REH cell (cell line): ENCODE measurements around the genes PRR22, DUS3L and RANBP3.

DNA sequence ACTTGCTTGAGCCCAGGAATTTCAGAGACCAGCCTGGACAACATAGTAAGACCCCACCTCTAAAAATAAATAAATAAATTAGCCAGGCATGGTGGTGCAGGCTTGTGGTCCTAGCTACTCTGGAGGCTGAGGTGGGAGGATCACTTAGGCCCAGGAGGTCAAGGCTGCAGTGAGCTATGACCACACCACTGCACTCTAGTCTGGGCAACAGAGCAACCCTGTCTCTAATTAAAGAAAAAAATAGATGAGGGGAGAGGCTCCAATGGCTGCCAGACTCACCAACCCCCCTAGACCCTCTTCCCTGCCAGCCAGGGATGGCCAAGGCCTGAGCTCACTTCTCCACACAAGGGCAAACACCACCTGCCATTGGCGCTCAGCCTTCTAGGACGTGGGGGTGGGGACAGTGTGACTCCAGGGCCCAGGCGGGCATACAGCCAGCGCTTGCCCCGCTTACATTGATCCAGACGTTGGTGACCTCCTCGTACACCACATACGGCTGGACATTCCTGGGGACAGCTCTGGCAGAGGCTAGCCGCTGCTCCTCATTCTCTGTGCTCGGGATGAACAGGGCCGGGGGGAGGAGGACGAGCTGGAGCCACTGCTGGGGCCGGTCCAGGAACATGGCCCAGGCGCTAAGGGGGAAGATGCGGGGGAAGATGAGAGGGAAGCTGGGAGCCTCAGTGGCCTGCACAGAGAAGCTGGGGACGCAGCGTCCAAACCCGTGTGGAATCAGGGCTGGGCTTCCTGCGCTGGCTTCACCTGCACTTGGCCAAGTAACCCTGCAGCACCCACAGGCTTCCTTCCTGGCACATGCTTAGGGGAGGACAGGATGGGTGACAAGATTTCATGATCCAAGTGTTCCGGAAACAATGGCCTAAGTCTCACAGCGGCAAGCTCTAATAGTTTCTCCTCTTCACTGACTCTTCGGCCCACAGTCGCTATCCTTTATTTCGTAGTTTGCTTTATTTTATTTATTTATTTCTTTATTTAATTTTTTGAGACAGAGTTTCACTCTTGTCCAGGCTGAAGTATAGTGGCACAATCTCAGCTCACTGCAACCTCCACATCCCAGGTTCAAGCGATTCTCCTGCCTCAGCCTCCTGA is 25.1 kb upstream of the MYDGF start:
- PRO-cap: no peak

- PRO-cap: no peak
Measured at GRCh38 chr19:4717375-4718200, 6.1 kb downstream of the DPP9 start.

DNA sequence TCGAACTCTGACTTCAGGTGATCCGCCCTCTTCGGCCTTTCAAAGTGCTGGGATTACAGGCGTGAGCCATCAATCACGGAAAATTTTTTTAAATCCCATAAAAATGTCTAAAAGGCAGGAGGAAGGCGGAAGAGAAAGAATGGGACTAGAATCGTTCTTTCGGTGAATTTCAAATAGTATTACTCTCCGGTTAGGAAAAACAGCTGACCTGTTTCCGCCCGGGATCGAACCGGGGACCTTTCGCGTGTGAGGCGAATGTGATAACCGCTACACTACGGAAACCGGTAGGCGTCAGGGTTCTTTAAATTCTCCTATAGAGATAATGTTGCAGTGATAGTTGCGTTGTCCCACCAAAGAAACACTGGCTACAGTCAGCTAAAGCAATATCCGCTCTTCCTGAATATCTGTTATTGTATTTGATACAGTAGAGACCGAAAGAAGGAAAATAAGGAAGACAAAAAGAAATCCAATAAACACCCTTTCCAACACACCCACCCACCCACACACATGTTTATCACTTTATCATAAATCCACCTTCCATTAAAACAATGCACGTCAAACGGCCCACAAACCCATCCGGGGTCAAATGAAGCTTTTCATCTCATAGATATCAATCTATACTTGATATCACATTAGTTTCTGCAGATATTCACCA is 911 bp upstream of the DPP9 start:
- PRO-cap: bidirectional peak, plus-strand start at position 345 of the sequence, minus-strand start at position 282 of the sequence

DNA sequence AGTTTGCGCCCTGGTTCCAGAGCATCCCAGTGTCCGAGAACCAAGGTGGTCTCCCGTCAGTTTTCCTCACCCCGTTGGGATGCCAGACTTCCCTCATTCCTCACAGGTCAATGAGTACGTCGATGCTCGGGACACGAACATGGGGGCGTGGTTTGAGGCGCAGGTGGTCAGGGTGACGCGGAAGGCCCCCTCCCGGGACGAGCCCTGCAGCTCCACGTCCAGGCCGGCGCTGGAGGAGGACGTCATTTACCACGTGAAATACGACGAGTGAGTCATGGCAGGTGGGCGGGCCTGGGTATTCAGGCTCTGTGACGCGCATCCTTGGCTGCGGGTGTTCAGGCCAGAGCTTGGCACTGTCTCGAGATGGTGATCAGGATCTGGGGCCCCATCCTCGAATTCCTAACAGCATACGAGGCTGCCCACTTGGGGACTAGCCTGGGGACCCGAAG is 21.3 kb downstream of the UHRF1 start:
- PRO-cap: no peak

DNA sequence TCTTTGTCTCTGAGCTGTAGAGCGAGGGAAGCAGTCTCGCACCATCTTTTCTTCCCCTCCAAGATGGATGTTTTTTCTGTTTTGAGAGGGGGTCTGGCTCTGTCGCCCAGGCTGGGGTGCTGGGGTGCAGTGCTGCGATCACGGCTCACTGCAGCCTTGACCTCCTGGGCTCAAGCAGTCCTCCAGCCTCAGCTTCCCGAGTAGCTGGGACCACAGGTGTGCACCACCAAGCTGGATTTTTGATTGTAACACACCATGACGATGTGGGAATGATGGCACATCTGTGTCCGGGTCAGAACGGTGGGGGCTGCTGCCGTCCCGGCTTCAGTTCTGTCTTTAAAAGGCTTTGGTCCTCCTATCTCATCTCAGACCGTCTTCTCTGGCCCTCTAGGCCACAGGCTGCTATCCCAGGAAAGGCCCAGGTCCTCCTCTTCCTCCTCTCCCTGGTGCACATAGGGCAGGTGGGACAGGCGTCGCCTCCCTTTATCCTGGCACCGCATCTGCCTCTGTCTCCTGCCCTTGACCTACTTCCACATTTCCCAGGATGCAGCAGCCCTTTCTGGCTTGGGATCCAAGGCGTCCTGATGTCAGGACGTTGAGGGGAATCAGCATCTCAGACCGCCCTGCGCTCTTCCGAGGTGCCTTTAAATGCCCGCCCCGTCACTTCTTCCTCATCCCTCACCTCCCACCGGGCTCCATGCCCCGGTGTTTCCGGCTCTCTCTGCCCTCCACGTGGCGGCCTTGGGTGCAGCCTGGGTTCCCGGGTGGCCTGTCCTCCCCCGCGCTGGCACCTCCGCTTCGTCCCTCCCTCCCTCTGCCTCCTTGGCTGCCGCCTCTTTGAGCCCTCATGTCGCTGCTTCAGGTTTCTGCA is 66.1 kb downstream of the KDM4B start:
- PRO-cap: no peak

- PRO-cap: no peak
Measured at GRCh38 chr19:5104054-5104663, 135.2 kb downstream of the KDM4B start.

GRCh38 chr19:5113261-5114034 is 144.5 kb downstream of the KDM4B start:
- PRO-cap: no peak

DNA sequence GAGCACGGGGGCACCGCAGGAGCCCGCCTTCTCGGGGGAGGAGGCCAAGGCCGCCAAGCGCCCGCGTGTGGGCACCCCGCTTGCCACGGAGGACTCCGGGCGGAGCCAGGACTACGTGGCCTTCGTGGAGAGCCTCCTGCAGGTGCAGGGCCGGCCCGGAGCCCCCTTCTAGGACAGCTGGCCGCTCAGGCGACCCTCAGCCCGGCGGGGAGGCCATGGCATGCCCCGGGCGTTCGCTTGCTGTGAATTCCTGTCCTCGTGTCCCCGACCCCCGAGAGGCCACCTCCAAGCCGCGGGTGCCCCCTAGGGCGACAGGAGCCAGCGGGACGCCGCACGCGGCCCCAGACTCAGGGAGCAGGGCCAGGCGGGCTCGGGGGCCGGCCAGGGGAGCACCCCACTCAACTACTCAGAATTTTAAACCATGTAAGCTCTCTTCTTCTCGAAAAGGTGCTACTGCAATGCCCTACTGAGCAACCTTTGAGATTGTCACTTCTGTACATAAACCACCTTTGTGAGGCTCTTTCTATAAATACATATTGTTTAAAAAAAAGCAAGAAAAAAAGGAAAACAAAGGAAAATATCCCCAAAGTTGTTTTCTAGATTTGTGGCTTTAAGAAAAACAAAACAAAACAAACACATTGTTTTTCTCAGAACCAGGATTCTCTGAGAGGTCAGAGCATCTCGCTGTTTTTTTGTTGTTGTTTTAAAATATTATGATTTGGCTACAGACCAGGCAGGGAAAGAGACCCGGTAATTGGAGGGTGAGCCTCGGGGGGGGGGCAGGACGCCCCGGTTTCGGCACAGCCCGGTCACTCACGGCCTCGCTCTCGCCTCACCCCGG is 182.6 kb downstream of the KDM4B start:
- PRO-cap: no peak

- PRO-cap: no peak
Measured at GRCh38 chr19:5274050-5274362, 66.6 kb downstream of the PTPRS start.

- PRO-cap: no peak
Measured at GRCh38 chr19:5298455-5298783, 42.2 kb downstream of the PTPRS start.

DNA sequence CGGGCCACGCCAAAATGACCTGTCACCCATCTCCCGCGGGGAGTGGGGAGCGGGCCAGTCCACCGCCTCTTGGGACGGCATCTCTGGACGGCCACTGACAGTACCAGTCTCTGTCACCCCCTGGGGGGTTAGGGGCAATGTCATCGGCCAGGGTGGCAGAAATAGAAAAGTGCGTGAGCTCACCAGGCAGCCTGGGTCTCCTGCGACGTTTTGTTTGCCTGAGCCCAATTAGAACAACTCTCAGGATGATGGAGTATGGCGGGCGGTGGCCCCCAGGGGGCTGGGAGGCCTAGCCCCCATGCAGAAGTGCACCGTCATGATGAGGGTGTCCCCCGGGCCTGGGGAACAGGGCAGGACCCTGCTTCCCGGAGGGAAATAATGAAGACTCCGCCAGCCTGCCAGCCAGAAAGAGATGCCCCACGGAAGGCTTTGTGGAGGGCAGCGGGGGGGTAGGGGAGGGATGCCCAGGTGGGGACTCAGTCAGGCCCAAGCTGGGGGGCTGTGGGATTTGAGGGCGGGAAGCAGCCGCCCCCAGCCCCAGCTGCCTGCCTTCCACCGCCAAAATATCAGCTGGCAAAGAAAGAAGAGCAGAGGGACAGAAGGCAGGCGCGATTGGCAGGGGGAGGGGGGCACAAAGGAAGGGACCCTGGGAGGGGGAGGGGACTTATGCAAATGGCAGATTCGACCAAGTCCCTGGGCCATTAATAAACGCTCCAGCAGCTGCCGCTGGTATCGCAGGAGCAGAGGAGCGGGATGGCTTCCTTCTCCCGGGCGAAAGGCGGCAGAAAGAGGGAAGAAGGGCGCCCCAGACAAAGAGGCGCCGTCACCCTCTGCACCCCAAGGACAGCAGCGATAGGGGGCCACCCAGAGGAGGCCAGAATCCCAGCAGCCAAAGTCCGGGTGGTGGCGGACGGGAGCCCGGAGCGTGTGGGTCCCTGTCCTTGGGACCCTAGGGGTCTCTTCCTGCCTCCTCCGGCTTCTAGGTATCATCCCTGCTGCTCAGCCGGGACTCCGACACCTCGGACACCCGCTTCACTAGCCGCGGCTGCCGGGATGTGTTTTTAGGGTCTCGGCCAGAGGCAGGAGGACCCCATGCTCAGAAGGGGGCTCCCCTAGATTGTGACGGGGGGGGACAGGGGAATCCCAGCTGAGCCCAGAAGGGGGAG is 2.2 kb downstream of the PTPRS start:
- PRO-cap: no peak

DNA sequence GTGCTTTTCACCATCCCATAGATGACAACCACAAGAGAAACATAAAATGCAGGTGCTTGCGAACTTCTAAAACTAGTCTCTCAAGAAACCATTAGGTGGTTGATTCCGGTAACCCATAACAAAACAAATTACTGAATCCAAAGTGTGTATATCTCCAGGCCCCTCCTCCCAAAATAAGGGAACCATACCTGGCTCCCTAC is 12.3 kb downstream of the SAFB2 start:
- PRO-cap: no peak

- PRO-cap: no peak
Measured at GRCh38 chr19:5703623-5704680, 13.9 kb downstream of the RPL36 start.

DNA sequence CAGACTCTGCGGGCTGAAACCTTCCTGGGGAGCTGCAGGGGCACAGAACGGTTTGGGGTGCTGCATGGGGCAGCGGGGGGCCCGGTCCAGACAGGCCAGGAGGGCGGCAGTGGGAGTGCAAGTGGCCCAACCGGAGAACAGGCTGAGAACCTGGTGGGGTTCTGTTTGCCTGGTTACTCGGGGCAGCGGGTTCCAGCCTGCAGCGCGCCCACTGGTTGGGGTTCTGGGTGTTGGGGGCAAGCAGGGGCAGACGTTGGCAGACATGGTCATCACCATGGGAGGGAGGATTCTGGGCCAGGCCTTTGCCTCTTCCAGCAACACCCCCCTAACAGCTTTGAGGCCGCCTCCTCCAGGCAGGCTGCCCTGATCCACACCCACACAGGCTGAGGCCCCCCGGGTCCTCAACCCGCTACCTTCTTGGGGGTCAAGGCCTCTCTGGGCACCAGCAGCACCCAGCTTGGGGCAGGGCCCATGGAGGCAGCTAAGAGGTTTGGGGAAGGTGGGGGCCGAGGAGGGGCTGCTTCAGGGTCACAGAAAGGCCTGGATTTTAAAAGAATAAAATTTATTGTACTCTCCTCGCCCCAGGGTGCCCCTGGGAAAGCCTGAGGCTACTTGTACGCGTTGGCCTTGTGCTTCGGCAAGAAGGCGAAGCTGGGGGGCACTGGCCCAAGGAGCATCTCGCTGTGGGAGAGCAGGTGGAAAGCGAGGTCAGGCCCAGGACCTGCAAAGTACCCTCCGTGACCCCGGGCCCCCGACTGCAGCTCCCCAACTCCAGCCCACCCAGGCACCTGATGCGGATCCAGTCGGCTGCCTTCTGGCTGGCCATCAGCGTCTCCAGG is at the start of gene PRR22:
Gene PRR22 (minus strand): TSS at position 152 of the 839 bp plus-strand sequence.
- PRO-cap: no peak

- PRO-cap: bidirectional peak, plus-strand start at chr19:5791343, minus-strand start at chr19:5791155
Measured at GRCh38 chr19:5791082-5791564, at the start of gene DUS3L. Gene DUS3L (minus strand): TSS chr19:5791163.

DNA sequence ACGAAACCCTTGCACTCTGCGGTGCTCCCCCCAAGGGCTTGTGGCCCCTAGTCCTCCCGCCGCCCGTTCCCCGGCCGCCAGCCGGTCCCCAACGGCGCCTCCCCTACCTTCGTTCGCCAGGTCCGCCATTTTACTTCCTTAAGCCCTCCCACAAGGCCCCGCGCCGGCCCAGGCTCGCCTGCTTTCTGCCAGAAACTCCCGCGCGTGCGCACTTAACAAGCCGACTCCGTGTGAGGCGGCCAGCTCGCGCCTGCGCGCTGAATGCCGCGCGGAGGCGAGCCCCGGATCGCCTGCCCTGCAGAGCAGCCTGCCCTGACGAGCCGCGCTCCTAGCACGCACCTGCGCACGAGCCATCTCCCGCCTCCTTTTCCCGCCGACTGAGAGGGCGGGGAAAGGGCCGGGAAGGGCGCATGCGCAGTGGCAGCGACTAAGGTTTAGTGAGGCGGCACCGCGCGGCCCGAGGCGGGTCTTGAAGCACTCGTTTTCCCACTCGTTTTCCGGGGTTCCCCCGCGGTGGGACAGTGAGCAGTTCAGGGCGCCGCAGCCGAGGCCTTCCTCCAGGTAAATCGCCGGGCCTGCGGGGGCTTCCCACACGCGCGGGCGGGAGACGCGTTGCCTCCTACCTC is at the start of gene RANBP3:
Gene RANBP3 (minus strand): TSS at position 187 of the 626 bp plus-strand sequence.
- PRO-cap: bidirectional peak, plus-strand start at position 437 of the sequence, minus-strand start at position 187 of the sequence

DNA sequence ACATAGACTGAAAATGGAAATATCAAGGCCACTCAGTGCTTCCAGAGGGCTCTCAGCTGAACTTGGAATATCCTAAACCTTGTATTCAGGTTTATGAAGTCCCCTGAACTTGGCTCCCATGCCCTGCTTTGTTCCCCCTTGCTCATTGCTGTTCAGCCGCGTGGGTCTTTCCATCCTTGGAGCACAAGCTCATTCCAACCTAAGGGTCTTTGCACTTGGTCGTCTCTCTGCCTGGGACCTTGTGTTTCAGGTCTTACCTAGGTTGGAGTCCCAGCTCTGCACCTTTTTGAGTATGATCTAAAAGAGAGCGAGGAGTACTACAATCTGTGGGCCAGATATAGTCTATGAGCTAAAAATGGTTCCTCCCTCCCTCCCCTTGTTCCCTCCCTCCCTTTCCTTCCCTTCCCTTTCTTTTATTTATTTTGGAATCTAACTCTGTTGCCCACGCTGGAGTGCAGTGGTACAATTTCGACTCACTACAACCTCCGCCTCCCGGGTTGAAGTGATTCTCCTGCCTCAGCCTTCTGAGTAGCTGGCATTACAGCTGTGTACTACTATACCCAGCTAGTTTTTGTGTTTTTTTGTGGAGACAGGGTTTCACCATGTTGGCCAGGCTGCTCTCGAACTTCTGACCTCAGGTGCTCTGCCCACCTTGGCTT is 1.7 kb upstream of the RANBP3 start:
- PRO-cap: no peak

DNA sequence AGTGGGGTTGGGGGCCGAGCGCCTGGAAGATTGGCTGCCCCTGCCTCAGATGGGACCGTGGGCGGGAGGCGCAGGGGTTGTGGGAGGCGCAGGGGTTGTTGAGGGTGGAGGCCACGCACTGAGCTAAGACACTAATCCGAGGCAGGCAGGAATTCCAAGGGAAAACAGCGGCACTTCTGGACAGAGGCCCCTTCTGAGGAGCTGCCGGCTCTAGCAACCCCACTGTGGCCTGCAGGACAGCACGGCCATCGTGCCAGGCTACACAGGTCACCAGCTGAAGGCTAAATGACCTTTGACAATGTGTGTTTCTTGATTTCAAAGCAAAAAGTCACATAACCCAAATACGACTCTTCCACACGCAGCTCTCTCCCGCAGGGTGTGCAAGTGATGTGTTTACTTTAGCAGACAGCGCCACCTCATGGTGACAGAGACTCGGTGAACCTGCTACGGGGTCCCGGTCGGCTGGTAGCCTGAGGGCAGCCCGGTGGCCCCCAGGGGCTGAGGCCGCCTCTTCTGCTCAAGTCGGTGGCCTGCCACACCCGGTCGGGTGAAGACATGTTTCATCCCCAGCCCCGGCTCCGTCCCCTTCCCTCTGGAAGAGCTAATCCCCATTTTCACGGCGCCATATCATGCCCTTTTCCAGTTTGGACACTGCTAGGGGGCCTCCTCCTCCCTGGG is 44.3 kb upstream of the RANBP3 start:
- PRO-cap: no peak

GRCh38 chr19:6086723-6087767 is 23.3 kb downstream of the RFX2 start:
- PRO-cap: bidirectional peak, plus-strand start at chr19:6087210, minus-strand start at chr19:6087071

- PRO-cap: no peak
Measured at GRCh38 chr19:6100178-6100887, 10.0 kb downstream of the RFX2 start.